Tongue (tissue), 2 donors: ENCODE measurements around a stretch of chr5.

DNA sequence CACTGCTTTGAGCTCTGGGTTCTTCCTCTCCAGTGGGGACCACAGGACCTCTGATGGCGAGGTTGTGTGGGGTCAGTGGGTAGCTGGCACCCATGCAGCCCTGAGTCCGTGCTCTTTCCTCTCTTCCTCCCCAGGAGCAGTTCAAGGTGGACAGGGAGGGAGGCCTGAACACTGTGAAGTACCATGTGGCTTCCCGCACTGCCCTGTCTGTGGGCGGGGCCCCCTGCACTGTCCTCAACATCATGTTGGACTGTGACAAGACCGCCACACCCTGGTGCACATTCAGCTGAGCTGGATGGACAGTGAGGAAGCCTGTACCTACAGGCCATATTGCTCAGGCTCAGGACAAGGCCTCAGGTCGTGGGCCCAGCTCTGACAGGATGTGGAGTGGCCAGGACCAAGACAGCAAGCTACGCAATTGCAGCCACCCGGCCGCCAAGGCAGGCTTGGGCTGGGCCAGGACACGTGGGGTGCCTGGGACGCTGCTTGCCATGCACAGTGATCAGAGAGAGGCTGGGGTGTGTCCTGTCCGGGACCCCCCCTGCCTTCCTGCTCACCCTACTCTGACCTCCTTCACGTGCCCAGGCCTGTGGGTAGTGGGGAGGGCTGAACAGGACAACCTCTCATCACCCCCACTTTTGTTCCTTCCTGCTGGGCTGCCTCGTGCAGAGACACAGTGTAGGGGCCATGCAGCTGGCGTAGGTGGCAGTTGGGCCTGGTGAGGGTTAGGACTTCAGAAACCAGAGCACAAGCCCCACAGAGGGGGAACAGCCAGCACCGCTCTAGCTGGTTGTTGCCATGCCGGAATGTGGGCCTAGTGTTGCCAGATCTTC, 9.7 kb downstream of the B4GALT7 start:
- RAMPAGE, long total RNA = no peak

DNA sequence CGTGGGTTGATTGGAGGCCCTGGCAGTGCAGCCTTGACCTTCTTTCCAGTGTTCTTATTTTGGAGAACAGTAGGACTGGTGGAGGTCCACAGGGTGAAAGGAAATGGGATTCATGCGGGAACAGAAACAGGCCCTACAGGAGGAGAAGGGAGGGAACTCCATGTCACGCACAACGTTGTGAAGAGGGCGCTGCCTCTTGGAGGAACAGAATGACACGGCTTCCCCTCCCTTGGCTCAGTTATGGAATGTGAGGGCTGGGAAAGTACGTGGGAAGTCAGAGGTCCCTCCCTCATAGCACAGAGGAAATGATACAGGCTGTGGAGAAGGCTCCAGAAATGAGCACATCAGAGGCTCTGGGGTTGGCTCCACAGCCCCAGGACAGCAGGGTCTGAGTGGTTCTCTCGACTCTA, 49.9 kb upstream of the PROP1 start:
- RAMPAGE, long total RNA = no peak

GRCh38 chr5:178136438-178136878, 5.6 kb downstream of the RMND5B start:
- RAMPAGE, long total RNA = no peak

DNA sequence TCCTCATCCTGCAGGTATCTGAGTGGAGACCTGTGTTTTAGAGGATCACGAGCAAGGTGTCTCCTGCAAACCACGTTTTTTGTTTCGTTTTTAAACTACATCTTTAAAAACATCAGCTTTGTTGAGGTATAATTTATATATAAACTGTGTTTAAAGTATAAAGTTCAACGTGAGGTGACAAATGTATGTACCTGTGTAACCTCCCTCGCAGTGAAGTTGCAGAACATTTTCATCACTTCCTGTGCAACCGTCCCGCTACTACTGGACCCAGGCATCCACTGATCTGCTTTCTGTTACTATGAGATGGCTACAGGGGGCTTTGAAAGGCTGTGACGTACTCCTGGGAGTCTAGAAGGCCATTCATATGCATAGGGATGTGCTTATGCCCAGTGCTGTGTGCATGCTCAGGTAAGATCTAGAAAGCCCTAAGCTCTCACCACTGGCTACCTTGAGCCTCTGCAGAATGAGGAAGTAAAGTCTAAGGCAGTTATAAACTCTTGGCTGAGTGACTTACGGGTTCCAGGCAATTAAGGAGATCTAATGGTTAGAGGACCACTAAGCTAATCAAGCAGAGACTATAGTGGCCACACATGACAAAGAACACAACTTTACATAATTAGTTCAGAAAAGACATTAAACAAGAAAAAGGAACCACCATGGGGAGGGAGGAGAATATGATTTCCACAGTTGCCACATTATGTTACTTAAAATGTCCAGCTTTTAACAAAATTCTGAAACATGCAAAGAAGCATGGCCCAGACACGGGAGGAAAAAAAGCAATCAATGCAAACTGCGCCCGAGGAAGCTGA, 11.8 kb downstream of the HNRNPAB start:
- RAMPAGE, long total RNA = no peak

DNA sequence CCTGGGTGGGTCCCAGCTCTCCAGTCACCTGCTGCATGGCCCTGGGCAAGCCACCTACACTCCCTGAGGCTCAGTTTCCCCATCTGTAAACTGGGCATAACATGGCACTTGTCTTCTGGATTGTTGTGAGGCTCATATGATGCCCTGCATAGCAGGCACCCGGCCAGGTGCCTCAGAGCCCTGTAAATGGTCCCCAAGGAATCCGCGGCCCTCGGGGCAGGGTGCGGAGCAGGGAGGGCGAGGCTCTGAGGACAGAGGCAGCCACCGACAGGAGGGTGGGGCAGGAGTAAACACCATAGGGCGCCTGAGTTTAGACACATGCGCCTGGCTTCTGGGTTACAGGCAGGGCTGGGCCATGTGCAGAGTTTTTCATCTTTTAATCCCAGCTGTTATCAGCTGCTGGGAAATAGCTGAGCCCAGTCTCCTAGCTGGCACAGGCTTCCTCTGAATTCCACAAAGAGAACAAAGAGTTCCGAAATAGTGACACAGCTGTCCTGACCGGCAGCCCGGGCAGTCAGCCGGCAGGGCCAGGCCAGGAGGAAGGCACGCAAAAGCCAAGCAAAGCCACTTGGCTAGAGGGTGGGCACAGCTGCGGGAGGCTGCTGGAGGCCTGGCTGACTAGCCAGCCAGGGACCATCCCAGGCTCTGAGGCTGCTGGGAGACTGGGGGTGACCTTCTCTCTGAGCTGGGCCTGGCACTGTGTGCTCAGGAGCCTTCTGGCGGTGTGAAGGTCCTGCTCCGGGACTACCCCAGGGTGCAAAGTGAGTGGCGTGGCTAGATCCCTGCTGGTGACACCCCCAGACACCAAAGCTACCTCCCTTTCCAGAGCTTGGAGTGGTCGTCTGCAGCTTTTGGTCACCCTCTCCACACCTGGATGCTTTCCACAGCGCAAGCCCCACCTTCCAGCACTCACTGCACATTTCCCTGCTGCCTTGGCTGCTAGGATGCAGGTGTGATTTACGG, 99.0 kb upstream of the PHYKPL start:
- RAMPAGE, long total RNA = no peak

DNA sequence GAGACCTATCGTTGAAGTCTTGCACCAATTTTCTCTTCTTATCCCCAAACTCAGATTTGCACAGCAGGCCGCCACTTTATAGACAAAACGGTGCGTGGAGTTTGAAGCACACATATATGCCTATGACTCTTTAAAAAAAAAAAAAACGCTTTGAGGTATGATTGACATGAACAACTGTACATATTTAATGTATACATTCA, 101.7 kb downstream of the COL23A1 start:
- RAMPAGE, long total RNA = no peak

GRCh38 chr5:178591099-178591392, 853 bp upstream of the COL23A1 start:
- RAMPAGE, long total RNA = no peak

- RAMPAGE, long total RNA = no peak
These were observed 53.1 kb downstream of the ZNF354C start for GRCh38 chr5:179113133-179113743.

GRCh38 chr5:179272938-179273370, 72.3 kb downstream of the ADAMTS2 start:
- RAMPAGE, long total RNA = no peak

- RAMPAGE, long total RNA = no peak
These were observed 69.5 kb downstream of the ADAMTS2 start for GRCh38 chr5:179275567-179276420.

GRCh38 chr5:179558418-179558617, 8.0 kb downstream of the RUFY1 start:
- RAMPAGE, long total RNA = no peak

DNA sequence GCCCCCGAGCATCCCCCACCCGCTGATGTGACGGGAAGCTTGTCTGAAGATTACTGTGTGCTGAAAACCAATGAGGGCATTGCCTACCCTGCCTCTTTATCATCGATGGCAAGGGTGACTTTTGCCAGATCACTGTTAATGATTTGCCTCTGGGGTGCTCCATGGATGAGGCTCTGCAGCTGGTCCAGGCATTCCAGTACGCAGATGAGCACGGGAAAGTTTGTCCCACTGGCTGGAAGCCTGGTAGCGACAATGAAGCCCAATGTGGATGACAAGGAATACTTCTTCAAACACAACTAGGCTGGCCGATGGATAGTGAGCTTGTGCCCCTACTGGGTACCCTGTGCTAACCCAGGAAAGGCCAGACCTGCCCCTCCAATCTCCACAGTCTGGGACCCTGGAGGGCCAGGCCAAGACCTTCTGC, 22.1 kb downstream of the RUFY1 start:
- RAMPAGE, long total RNA = no peak

- RAMPAGE, long total RNA = no peak
These were observed 24.7 kb downstream of the HNRNPH1 start for GRCh38 chr5:179598500-179599377.

DNA sequence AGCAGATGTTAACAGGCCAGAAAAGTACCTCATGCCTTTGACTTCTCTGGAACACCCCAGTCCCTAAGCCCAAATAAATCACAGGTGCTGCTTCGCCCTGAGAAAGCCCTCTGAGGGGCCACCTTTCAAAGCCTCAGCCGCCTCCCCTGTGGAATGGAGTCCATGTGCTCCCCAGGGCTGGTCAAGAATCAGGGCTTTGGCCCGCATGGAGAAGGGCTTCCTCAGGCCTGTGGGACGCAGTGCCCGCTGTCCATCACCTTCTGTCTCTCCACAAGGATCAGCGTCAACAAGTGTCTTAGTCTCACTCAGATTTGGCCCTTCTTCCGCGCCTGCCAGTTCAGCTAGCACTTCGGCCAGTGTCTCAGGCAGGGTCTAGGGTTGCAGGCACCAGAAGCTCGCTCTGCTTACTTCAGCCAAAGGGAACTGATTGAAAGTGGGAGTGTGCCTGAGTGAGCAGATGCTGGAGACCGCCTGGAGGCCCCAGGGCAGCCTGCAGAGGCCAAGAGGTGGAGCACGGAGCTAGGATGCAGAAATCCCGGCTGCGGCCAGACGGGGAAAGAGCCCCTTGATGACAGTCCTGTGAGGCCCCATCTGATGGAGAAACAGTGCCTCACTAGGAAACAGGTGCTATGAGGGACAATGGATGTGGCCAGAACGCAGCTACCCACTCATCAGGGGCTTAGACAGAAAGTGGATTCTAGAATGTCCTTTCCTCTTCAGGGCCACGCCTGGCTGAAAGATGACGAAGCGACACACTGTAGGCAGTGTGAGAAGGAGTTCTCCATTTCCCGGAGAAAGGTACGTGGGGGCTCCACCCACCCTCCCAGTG, 16.4 kb downstream of the HNRNPH1 start:
- RAMPAGE, long total RNA = no peak

DNA sequence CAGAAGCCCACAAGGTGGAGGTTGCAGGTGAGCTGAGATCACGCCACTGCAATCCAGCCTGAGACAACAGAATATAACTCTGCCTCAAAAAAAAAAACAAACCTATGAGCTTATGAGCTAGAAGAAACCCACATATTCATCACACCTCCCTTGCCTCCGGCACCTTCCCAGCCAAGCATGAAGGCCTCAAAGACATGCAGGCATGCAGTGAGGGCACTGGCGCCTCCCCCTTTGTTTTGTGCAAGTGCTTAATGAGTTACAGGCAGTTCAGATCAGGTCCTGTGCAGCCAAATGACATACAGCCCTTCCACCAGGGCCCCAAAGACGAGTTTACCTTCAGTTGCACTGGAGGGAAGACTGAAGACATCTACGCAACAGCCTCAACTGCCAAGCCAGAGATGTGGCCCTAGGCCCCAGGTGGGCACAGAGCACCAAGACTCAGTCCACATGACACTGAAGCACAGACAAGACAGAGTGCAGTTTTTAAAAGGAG, 9.7 kb downstream of the HNRNPH1 start:
- RAMPAGE, long total RNA = no peak

GRCh38 chr5:179766273-179767129, 27.3 kb upstream of the LTC4S start:
- RAMPAGE, long total RNA = no peak

- RAMPAGE, long total RNA = no peak
These were observed 1.3 kb downstream of the LTC4S start for GRCh38 chr5:179794930-179795718.

DNA sequence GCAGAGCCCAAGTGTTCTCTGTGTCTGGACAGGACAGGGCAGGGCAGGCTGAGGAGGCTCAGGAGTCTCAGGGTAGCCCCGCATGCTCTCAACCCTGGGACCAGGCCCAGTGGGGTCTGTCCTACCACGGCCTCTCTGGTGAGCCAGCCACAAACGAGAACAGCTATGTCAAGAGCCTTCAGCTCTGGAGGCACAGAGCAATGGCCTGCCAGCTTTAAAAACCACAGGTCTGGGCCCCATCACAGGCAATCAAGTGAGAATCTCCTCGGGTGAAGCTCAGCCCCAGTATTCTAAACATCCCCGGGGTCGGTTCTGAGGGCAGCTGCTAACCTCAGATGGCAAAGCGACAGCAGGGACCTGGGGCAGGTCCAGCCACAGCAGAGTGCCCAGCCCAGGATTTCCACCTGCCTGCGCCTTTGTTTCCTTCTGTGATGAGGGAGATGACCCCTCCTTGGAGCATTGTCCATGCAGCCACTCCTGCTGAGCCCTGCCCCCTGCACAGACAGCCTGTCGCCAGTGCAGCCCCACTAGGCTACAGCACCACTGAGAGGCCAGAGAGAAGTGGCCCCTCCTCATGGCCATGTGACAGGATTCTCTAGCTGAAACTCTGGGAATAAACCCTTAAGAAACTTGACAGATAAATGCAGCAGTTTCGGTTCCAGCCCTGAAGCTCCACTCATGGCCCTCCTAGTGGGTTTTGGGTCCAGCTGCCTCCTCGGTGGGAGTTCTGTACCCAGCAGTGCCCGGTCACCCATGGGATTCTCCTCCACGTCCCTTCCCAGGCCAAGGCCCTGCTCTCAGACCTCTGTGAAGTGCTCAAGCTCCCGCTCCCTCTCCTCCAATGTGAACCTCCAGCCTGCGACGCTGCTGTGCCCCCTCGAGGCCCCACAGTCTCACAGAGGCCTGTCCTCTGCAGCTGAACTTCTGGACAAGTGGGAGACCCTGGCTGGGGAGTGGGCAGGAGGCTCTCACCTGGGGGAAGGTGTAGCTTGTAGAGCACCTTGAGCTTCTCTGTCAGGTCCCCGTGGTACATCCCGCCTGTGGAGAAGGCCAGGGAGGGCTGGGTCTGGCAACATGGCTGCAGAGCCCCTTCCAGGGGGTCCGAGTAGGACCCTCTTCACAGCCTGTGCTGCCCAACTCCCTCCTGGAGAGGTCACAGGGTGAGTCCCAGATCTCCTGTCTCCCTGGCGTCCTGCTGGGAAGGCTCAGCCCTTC, 10.6 kb upstream of the MRNIP start:
- RAMPAGE, long total RNA = no peak

DNA sequence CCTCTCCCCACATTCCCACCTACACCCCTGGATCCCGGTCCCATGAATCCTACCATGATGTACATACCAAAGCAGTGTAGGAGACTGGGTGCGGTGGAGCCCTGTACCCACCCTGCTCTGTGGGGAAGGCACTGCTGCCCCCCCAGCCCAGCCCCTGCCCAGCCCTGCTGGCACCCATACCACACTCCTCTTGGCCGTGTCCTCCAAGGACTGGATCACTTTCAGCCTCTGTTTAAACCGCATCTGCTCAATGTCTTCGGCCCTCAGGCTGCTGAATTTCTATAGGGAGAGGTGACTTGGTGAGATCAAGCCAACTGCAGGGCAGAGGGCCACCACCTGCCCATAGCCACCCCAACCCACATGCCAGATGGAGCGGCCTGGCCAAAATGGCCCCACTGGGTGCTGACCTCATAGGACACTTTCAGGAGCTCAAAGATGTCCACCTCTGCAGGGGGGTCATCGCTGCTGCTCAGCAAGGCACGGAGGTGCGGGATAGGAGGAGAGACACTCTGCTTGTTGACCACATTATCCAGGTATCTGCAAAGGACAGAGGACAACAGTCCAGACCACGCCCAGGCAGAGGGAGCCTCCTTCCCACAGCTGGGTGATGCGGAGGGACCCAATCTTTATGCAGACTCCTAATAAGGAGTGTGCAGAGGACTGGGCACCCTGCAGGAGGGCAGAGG, 14.2 kb upstream of the MRNIP start:
- RAMPAGE, long total RNA = no peak

DNA sequence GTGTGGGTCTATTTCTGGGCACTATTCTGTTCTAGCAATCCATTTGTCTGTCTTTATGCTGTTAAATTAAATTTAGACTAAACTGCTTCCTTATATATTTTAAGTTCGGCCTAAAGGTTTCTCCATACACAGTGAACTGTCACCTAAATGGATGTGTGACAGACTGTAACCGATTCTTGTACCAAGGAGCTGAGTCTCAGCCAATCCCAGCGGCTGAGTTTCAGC, 15.6 kb upstream of the TBC1D9B start:
- RAMPAGE, long total RNA = no peak